Daoy (cell line): Measurements from ENCODE around the gene ZNF79.

DNA sequence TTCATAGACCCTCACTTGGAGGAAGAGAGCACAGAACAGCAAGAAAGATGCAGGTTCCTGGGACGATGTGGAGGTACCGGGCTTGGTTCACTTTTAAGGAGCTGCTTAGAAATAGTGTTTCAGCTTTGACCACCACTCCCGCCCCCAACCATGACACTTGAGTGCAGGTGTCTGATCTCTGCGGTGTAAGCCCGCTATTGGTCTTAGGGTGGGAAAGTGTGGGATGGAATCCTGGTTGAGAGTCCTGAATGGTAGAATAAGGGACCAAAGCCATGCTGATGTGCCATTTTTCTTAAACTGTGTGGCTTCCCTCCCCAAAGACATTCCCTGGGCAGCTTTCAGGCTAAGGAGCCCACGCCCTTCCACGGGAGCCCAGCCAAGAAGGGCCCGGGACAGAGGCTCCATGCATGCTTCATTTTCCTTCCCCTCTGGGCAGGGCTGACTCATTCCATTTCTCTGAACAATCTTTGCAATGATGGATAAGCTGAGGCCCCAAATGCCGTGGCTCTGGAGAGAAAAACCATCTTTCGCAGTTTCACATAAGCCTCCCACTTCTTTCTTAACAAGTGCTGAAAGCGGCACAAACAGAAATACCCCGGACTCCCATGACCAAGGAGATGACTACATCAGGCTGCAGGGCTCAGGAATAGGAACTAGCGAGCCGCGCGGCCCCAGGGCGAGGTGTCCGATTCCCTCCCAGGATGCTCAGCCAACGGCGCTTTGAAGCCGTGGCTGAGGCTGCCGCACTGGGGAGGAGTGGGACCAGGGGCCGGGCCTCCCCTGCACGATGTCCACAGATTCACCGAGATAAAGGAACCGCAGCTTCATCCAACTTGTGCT is 96.9 kb upstream of the LMX1B start:
- RAMPAGE, long total RNA = no peak

DNA sequence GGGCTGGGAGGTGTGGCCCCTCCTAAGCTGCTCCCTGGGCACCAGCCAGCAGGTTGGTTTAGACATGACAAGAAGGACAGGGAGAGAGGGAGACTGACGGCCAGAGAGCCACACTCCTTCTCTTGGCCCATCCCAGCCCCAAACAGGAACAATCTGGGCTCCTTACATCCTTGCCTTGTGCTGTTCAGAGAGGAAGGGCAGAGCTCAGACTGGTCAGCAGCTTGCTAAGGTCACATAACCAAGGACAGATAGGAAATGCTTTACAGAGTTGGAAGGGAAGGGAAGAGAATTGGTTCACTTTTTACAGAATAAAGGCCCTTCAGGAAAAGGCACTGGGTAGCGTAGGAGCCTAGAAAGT is 94.5 kb downstream of the LMX1B start:
- RAMPAGE, long total RNA = no peak

- RAMPAGE, long total RNA = no peak
These were observed 11.4 kb upstream of the ANGPTL2 start for GRCh38 chr9:127133576-127134405.

GRCh38 chr9:127154629-127155183 is 32.3 kb upstream of the ANGPTL2 start:
- RAMPAGE, long total RNA = no peak

- RAMPAGE, long total RNA = no peak
These were observed 39.1 kb upstream of the GARNL3 start for GRCh38 chr9:127225090-127226266.

DNA sequence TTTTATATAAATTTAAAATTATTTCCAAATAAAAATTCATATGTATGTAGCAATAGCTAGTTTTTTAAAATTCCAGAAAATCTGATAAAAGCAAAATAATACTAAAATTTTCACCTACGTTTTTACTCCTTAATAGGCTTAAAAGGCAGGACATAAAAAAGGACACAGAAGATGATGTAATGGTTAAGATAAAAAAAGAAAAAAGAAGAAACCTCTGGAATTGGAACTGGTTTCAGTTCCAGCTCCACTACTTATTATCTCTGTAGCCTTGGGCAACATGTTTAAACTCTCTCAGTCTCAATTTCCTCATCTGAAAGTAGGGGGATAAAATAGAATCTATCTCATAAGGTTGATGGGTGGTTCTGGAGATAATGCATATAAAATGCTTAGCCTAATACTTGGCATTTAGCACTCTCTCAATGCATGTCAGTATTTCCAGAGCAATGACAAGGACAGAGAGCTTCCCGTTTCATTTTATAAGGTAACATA is 44.5 kb downstream of the GARNL3 start:
- RAMPAGE, long total RNA = no peak

GRCh38 chr9:127403156-127403603 is 6.2 kb downstream of the SLC2A8 start:
- RAMPAGE, long total RNA = no peak

DNA sequence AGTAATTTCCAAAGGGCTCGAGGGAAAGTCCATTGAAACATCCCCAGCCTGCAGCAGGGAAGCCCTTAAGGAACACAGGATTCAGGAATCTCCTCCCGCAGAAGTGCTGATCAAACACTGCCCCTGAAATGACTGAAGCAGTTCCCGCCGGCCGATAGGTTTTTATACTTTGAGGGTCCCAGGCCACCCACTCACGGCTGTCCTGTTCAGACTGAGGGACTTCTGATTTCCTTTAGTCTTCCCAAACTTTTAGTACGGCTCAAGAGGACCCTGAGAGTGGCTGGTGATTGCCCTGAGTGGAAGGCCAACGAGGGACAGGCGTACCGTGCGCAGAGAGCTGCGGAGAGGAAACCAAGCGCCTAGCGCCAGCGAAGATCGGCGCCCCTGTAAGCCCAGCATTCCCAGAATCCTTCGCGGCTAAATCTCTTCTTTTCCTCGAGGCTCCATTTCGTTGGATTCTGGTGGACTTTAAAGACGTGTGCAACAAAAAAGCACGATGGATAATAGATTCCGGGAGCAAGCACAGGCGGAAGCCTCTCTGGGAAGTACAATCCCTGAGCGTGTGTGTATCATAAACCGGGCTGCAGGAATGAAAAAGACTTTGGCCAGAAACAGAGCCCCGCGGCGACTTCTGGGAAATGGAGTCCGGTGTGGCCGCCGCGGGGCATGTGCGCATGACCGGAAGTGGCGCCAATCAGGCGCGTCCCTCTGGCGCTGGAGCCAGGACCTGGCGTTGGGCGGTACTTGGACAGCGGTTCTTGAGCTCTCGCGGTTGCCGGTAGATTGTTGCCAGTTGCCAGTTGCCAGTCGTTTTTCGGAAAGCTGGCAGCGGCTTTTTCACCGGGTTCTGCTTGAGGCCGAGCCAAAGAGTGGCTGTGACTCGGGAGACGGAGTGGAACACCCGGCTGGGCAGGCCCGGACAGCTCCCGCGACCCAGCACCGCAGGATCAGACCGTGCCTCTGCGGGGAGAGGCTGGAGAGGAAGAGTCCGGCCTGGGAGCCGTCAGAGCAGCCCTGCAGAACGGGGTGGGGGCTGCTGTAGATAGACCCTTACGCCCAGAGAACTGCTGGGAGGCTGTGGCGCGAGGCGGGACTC is at the start of gene ZNF79:
Gene ZNF79, plus strand, starts transcription at position 693 of the 1,096 bp plus-strand sequence.
- RAMPAGE, long total RNA = no peak

DNA sequence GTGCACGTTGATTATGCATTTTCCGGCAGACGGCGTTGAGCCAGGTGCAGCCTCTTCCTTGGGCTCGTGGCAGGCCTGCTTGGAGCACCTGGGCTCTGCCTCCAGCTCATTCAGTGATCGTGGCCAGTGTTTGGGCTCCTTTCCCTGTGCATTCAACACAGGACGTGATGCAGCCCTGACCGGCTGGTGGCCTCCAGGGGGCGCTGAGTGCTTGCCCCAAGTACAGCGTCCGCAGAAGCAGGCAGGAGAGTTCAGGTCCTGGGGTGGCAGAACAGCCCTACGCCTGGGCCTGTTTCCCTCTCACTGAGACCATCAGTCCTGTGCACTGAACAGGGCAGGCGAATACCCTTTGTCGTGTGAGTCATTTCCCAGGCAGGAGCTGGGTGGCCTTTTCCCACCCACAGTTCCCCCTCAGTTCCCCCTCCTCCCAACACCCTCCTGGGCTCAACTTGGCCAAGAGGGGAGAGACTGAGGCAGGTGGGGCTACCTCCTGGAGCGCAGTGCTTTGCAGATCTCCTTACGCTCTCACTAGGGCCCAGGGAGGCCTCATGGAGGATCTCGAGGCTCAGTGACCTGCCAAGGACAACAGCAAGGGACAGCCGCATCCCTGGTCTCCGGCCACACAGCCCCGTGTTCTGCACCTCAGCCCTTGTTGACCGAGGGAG is 52.8 kb downstream of the LRSAM1 start:
- RAMPAGE, long total RNA = no peak

DNA sequence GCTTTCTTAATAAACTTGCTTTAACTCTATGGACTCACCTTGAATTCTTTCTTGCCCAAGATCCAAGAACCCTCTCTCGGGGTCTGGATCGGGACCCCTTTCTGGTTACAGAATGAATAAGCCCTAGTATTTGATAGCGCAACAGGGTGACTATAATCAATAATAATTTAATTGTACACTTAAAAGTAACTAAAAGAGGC is 55.2 kb downstream of the NIBAN2 start:
- RAMPAGE, long total RNA = no peak

- RAMPAGE, long total RNA = no peak
These were observed 29.3 kb downstream of the NIBAN2 start for GRCh38 chr9:127539571-127540017.

- RAMPAGE, long total RNA = no peak
These were observed 7.9 kb downstream of the NIBAN2 start for GRCh38 chr9:127561035-127561302.

DNA sequence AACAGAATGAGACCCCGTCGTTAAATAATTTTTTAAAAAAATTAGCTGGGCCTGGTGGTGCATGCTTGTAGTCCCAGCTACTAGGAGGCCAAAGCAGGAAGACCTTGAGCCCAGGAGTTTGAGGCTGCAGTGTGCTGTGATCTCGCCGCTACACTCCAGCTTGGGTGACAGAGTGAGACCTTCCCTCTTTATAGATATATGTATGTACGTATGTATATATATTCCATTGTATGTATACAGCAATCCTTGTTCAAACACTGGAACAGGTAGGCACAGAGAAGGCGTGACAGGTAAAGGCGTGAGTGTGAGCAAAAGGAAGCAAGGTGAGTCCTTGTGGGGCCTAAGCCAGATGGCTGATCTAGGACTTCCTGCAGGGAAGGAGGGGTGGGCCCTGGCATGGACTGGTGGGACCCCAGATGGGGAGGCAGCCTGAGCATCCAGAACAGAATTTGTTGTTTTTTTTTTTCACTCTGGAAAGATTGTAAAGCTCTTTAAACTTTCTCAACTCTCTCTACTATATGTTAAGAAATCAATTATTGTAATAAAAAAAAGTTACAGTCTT is 4.1 kb upstream of the NIBAN2 start:
- RAMPAGE, long total RNA = no peak

DNA sequence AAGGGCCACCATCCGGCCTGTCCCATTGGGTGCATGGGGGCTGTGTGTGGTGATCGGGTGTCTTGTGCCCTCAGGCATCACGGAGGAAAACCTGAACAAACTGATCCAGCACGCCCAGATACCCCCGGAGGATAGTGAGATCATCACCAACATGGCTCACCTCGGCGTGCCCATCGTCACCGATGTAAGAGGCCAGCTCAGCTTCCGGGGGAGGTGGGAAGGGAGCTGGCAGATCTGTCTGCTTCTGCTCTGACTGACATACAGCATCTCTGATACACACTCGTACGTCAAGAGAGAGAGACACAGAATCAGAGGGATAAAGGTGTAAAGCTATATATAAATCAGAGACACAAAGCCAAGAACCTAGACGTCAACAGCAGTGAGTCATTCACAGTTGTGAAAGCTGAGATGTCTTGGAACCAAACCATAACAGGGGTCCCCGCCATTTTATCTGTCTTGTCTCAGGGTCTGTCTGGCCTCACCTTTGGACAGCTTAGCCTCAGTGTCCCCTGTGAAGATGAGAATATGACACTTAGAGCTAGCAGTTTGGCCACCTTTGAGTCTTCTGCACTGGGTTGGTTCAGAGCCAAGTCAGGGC is 30.1 kb upstream of the CFAP157 start:
- RAMPAGE, long total RNA = no peak

GRCh38 chr9:127768640-127769128 is 9.8 kb downstream of the SH2D3C start:
- RAMPAGE, long total RNA = no peak

DNA sequence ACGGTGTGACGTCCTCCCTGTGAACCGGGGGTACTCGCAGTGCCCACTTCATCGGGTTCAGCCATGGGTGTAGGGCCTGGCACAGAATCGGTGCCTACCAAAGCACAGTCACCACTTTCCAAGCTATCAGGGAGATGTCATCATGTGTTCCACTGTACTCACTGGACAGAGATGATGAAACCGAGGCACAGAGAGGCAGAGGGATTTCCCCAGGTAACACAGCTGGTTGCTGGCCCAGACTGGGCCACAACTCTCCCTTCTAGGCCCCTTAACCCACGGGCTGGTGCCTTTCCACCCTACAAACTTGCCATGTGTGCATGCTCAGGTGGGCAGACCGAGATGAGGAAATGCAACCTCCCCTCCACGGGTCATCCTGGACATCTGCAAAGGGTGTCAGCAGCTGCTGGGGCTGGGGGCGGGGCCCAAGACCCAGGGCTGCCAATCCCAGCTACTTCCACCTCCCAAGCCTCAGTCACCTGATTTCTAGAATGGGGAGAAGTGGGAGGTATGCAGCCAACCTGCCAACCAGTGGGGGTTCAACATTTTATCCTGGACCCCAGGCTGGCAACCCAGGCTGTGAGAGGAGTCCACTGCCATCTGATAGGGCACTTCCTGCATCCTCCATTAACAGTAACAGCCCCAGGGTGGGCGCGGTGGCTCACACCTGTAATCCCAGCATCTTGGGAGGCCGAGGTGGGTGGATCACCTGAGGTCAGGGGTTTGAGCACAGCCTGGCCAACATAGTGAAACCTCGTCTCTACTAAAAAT is 882 bp upstream of the SH2D3C start:
- RAMPAGE, long total RNA = no peak

- RAMPAGE, long total RNA = no peak
These were observed 6.3 kb upstream of the FPGS start for GRCh38 chr9:127796194-127796880.

GRCh38 chr9:127801843-127802839 is 541 bp upstream of the FPGS start:
- RAMPAGE, long total RNA = no peak

DNA sequence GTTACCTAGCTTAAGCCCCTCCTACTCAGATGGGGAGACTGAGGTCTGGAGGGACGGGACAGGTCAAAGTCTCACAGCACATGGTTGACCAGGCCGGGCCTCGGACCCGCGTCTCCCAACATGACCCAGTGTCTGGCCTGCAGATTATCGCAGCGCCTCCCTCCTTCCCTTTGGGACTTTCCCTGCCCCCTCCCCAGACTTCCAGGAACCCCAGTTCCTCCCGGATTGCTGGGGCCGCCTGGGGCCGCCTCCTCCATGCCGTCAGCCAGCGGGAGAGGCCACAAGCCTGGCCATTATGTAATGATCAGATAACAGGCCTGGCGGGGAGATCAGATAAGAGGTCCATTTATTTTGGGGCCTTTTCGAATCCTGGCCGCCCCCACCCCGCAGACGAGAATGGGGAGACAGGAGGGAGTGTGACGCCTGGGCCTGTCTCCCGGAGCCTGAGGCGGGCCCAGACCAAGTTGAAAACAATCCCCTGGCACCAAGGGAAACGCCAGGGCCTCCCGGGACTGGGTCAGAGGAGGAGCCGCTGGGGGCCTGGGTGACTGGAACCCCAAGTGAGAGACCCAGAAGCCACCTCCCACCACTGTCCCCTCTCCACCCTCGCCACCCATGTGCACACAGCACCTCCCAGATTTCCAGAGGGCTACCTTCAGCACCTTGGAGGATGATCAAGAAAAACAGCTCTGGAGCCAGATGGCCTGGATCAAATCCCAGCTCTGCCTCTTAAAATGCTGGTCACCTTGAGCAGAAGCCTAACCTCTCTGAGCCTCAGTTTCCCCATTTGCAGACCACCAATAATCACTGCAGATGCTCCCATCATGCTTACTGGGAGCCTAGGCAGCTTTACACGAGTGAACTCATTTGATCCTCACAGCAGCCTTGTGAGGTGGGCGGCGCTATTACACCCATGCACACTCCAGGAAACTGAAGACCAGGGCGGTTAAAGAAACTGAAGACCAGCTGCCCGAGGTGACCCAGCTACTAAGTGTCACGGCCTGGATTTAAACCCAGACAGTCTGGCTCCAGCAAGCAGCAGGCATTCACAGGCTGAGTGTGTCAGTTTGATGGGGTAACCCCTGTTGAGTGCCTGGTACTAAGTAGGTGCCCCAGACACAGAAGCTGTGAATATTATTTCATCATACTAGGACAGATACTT is 7.8 kb downstream of the ENG start:
- RAMPAGE, long total RNA = no peak

- RAMPAGE, long total RNA = no peak
These were observed 6.9 kb upstream of the AK1 start for GRCh38 chr9:127884312-127884876.